Mammary microvascular endothelial cell (primary cell): Measurements from ENCODE around the genes ZNF384, PIANP, CD4, C12orf57 and PTPN6.

DNA sequence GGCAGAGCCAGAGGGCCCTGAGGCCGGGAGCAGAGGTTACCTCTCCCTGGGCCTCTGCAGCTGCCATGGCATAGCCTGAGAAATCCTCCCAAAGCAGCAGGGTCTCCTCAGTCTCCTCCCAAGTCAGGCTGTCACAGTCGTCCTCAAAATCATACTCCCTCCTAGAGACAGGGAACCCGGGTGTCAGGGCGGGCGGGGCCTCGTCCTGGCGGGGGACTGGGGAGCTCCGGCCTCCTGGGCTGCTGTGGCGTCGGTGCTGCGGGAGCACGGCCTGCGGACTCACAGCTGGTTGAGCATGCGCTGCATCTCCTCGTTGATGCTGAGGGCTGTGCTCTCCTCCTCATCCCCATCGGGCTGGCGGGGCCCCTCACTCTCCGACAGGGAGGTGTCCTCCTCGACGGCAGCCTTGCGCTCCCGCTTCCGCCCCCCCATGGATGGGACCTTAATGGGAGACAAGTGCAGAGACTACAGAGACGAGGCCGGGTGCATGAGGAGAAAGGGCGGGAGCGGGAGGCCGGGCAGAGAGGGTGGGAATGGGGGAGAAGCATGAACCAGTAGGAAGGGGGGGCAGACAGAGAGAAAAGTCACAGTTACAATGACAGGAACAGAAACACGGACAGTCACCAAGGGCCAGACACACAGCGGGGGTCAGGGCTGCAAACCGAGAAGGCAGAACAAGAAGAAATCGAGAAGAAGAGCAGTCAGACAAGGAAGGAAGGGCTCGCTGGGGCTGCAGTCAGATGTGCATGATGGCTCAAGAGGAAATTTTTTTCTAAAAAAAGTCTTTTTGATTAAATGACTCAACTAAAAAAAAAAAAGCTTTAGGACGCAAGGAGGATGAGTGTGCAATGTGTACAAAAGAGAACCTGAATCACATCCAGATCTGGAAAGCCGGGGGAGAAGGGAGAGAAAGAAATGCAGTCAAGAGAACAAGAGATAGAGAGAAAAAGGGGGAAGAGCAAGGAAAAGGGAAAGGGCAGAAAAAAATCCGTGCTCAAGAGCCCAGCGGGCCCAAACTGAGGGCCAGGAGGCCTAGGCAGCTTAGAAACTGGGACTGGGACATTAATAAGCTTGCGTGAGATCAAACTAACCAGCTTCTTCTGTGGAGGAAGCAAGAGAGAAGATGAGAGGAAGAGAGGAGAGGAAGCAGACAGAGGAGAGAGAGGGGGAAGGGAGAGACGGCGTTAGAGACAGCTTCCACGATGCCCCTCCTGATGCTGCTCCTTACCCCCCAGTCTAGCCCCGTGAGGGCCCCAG, 7.0 kb downstream of the IFFO1 start:
- RAMPAGE, long total RNA, result no peak

- RAMPAGE, long total RNA, result no peak
Observed at GRCh38 chr12:6553037-6553727, 2.7 kb downstream of the IFFO1 start.

DNA sequence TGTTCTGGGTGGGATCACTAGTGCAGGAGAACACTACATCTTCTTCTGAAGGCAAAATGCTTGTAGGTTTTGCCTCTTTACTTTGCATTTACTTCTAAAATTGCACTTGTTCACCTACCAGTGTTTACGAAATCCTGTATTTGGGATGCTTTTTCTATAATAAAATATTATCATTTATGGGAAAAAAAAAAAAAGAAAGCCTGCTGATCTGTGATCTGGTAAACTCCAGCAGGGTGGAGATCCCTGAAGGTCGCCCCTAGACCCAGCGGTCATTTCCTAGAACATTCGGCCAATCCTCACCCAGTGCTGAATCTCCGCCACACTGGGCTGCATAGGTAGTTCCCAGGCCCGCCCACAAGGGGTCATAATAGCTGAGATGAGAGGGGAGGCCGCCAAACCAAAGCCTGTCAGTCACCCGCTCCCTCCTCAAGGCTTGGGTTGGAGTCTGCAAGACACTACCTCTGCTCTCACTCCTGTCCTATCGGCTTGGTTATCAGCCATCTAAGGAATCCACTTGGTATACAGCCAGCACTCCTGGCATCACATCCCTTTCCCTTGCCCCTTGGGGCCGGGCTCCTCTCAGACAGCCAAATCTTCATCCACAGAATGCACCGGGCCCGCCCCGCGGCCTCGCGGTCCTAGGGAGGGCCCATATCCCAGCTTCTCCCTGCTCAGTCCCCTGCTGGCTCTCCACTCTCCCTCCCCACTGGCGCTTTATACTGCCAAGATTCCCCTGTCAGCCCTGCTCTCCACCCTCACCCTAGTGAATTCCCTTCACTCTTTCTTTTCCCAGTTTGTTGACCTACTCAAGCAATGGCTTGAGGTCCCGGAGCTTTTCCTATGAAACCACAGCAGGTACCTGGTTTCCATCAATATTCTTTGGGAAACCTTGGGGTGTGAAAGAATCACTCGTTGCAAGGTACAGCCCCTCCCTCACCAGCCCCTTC, 1.7 kb downstream of the IFFO1 start:
- RAMPAGE, long total RNA, result no peak

DNA sequence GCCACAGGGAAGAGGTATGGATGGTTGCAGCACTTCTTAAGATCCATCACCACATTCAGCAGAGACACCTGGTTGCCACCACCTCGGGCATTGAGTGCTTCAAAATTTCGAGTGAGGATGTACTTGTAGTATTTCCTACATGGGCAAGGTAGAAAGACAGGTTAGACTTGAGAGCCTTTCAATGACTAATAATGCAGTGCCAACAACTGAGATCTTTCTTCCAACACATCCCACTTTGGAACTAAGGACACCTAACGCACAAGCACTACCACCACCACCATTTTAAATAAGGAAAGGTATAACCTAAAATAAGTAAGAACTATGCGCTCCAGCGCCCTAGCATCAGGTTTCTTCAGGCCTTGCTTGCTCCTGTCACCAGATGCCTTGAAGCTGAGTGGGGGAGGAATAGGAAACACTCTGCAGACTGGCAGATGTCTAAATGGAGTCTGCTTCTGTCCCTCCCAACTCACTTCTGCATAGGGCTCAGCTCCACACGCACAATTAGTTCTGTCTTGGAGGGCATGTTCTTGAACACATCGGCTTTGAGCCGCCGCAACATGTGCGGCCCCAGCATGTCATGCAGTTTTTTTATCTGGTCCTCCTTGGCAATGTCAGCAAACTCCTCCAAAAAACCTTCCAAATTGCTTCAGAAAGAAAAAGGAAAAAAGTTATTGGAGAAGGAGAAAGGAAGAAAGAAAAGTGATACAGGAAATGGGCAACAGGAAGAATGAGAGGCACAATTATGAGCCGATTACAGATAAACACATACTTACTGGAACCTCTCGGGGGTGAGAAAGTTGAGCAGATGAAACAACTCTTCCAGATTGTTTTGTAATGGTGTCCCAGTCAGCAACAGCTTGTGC, 15.0 kb downstream of the CHD4 start:
- RAMPAGE, long total RNA, result no peak

DNA sequence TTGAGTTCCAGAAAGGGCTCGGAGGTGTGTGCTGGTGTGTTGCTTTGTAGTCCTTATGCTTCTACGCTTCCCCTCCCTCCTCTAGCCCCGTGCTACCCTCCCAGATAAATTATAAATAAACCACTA, 4.7 kb upstream of the CHD4 start:
- RAMPAGE, long total RNA, result no peak

GRCh38 chr12:6612106-6612580, 5.0 kb upstream of the CHD4 start:
- RAMPAGE, long total RNA, result no peak

GRCh38 chr12:6646832-6647070, 481 bp downstream of the ACRBP start:
- RAMPAGE, long total RNA, result no peak

DNA sequence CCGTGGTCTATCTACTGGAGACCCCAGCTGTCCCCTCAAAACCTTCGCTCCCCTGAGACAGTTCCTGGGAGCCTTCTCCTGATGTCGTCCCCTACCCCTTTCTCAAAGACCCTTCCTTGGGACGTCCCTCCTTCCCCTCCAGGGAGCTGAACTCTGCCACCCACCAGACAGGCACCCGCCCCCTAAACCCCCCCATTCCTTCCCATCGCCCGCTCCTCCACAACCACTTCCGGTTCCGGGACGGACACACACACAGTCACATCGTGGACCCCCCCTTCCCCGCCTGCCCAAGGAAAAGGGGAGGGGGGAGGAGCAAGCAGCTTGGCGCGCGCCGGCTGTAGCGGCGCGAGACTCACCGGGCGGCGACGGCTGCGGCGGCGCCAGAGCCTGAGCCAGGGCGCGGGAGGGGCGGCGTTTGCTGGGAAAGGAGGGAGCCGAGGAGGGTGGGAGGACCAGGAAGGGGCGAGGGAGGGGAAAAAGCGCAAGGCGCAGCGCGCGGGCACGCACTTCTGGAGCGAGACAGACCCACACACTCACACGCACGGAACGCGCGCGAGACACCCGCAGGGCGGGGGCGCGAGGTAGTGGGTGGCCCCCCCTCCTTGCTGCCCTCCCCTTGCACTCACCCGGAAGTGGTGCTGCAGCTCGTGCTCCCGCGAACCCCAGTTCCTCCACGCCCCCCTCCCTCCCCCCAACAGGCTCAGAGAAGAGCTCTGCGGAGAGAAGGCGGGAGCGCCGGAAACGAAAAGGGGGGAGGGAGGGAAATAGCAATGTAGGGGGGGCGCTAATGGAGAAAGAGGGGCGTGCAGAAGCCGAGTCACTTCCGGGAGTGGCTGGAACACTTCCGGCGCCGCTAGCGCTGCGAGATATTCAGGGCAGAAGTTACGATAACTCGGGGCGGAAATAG, at the start of gene ZNF384:
Gene ZNF384 (minus strand): TSS at position 634 of the 907 bp plus-strand sequence.
- RAMPAGE, long total RNA, result start-site peak on the minus strand centred at position 196 of the sequence, 113 bp wide, 54 and 17 reads in 2 replicates; start-site peak on the minus strand centred at position 635 of the sequence, 304 bp wide, 65 and 44 reads in 2 replicates

GRCh38 chr12:6700604-6701350, at the start of gene PIANP:
Gene PIANP (minus strand): TSS chr12:6700815.
- RAMPAGE, long total RNA, result no peak

- RAMPAGE, long total RNA, result no peak
Observed at GRCh38 chr12:6769026-6770074, 3.0 kb upstream of the LAG3 start.

DNA sequence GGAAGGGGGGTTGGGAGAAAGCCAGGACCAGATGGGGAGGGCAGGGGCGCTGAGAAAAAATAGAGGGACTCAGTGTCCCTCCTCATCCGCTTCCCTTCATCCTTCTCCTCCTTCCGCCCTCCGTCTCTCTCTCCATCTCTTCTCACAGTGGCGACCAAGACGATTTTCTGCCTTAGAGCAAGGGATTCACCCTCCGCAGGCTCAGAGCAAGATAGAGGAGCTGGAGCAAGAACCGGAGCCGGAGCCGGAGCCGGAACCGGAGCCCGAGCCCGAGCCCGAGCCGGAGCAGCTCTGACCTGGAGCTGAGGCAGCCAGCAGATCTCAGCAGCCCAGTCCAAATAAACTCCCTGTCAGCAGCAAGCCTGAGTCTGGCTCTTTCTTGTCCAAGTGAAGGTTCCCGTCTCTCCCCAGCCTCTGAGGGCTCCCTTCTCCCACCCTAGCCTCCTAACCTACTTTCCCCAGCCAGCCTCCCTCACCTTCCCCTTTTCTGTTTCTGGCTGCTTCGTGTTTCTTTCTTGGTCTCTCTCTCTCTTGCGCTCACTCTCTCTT, 5.8 kb downstream of the LAG3 start:
- RAMPAGE, long total RNA, result no peak

DNA sequence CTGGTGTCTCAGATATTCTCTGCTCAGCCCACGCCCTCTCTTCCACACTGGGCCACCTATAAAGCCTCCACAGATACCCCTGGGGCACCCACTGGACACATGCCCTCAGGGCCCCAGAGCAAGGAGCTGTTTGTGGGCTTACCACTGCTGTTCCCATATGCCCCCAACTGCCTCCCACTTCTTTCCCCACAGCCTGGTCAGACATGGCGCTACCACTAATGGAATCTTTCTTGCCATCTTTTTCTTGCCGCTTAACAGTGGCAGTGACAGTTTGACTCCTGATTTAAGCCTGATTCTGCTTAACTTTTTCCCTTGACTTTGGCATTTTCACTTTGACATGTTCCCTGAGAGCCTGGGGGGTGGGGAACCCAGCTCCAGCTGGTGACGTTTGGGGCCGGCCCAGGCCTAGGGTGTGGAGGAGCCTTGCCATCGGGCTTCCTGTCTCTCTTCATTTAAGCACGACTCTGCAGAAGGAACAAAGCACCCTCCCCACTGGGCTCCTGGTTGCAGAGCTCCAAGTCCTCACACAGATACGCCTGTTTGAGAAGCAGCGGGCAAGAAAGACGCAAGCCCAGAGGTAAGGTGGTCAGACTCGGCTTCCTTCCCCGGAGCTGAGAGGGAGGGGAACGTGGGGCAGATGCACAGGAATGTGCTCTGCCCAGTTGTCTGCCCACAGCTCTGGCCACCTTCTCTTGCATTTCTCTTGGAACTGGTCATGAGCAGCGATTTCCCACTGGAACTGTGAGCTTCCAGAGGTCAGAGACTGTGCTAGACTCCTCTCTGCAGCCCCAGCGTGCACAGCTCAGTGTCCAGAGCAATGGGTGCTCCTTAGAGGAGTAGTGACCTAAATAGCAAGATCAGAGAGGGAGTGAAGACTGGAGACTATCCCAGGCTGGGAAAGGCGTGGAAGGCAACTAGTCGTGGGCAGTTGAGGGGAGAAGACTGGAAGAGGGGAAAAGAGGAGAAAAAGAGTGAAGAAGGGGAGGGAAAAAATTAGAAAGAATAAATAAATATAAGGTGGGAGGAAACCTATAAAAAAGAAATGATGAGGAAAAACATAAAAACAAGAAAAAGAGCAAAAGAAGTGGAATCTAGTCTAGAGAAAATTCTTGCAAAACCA, at the start of gene CD4:
Gene CD4 (plus strand): TSS at position 443 of the 1,120 bp plus-strand sequence.
- RAMPAGE, long total RNA, result no peak

- RAMPAGE, long total RNA, result no peak
Observed at GRCh38 chr12:6866686-6867004, 686 bp upstream of the TPI1 start.

- RAMPAGE, long total RNA, result no peak
Observed at GRCh38 chr12:6871935-6873018, 826 bp downstream of the SPSB2 start.

DNA sequence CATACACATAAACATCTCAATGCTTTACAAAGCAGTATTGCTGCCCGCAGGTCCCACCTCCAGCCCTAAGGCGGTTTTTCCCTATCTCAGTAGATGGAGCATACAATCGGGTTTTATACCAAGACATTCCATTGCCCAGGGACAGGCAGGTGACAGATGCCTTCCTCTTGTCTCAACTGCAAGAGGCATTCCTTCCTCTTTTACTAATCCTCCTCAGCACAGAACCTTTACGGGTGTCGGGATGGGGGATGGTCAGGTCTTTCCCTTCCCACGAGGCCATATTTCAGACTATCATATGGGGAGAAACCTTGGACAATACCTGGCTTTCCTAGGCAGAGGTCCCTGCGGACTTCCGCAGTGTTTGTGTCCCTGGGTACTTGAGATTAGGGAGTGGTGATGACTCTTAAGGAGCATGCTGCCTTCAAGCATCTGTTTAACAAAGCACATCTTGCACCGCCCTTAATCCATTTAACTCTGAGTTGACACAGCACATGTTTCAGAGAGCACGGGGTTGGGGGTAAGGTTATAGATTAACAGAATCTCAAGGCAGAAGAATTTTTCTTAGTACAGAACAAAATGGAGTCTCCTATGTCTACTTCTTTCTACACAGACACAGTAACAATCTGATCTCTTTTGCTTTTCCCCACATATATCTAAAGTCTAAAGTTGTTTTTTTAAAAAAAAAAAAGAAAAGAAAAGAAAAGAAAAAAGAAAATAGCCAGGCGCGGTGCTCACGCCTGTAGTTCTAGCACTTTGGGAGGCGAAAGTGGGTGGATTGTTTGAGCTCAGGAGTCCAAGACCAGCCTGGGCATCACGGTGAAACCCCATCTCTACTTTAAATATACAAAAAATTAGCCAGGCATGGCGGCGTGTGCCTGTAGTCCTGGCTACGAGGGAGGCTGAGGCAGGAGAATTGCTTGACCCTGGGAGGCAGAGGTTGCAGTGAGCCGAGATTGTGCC, 13.4 kb upstream of the SPSB2 start:
- RAMPAGE, long total RNA, result no peak

GRCh38 chr12:6943189-6944377, at the start of gene C12orf57:
Gene C12orf57 (plus strand): TSS chr12:6944022.
- RAMPAGE, long total RNA, result start-site peak on the plus strand at chr12:6943967-6944106, 2,751 and 1,798 reads in 2 replicates

DNA sequence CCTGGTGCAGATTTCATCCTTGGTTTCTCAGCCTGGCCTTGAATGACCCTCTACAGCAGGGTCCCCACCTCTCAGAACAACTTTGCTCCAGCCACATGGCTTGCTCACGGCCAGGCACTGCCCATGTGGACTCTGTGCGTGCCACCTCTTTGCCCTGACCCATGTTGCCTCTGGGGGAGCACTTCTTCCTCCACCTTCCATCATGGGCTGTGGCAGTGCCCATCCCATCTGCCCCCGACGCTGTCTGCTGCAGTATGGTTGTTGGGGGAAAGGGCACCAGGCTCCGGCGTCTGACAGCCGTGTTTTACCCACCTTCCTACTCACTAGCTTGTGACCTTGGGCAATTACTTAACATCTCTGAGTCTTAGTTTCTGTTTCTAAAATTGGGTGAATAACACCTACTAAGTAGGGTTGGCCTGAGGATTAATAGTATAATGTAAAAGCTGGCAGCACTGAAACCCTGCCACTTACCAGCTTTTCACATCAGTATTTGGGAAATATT, 1.9 kb upstream of the PTPN6 start:
- RAMPAGE, long total RNA, result no peak

DNA sequence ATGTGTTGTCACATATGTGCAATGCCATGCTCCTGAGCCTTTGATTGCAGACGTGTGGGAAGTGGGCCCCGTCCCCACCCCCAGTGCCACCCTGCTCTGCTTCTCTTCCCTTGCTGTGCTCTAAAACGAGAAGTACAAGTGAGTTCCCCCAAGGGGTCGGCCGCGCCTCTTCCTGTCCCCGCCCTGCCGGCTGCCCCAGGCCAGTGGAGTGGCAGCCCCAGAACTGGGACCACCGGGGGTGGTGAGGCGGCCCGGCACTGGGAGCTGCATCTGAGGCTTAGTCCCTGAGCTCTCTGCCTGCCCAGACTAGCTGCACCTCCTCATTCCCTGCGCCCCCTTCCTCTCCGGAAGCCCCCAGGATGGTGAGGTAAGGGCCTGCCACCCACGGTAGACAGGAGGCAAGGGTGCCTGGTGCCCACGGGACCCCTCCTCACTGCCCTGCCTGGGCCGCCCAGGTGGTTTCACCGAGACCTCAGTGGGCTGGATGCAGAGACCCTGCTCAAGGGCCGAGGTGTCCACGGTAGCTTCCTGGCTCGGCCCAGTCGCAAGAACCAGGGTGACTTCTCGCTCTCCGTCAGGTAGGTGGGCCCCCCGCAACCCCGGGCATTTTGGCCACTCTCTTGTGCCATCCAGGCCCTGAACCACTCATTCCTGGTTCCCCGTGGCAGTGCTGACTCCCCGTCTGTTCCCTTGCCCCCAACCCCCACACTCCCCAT, at the start of gene PTPN6:
Gene PTPN6 (plus strand): TSS at position 203 of the 716 bp plus-strand sequence.
- RAMPAGE, long total RNA, result no peak

DNA sequence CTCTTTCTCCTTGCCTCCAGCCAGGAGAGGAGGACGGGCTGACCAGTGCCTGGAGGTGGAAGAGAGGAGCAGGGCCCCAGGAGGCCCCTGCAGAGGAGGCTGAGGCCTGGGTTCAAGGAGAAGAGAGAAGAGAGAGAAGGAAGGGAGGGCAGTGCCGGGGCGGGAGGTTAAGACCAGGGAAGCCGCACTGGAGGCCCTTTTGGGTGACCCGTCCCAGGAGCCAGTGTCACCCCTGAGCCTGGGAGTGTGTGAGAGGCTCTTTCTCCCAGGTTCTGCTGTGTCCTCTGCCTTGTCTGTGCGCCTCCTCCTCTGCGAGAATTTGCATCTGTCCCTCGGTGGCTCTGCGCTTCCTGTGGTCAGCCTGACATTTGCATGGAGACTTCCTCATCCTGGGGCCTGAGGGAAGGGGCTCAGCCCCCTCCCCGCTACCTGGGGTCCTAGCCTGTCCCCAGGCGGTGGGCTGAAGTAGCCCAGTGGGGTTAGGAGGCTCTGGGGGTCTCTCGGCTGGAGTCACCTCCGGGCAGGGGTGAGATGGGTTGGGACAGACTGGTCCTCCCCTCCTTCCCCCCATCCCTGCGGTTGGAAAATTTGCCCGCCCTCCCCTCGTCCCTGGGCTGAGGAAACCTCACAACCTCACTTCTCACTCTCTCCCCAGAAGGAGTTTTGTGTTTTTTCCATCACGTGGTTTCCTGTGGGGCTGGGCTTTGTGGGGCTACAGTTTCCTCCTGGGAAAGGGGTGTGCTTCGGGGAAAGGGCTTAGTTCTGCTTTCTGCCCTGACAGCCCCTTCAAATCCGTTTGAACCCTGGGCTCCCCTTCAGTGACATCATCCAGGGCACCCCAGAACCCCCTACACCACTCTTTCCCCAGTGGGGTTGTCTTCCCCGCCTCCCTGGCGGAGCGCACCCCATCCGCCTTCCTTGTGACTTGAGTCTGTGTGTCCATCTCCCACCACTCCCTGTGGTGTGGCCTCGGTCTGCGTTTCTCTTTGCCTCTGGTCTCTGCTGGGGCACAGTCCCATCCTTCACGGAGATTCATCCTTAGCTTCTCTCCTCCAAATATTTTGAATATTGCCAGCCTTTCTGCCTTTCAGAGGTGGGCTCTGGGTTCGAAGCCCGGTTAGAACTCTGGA, 2.5 kb downstream of the PTPN6 start:
- RAMPAGE, long total RNA, result no peak

GRCh38 chr12:6956952-6957648, 5.9 kb downstream of the PTPN6 start:
- RAMPAGE, long total RNA, result no peak